ENCODE measurements around the gene TDRD12.

GRCh38 chr19:29716020-29716242 is 870 bp upstream of the C19orf12 start:
- RRBS: no CpG with 5 or more reads among the region's 1 CpG

- RRBS: no CpG with 5 or more reads among the region's 2 CpGs
Measured at GRCh38 chr19:29841707-29842071, 29.9 kb downstream of the CCNE1 start.

GRCh38 chr19:30226926-30227579 is 145.1 kb upstream of the ZNF536 start:
- RRBS: 3% methylated on average over 8 of the region's 34 CpGs

GRCh38 chr19:30360477-30360736 is 11.8 kb upstream of the ZNF536 start:
- RRBS: no CpG with 5 or more reads among the region's 9 CpGs

DNA sequence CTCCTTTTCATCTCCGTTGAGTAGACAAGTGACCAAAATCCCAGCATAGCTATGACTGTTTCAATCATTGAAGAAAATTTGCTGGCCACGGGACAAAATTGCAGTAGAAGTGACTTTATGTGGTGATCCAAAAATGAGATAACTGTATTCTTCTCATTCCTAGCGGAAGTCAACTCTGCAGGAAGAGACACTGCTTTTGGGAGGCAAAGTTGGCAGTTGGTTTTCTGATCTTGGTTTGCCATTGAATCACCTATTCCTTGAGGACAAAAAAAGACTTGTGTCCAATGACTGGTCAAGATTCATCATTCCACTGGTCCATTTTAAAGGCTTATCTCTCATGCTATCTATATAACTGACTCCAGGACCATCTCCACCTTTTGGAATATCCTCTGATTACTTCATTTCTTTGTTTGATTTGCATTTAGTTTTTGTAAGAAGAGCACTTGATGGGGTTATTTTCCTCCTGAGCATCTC is 454.3 kb downstream of the ZNF536 start:
- RRBS: no CpG with 5 or more reads among the region's 3 CpGs

DNA sequence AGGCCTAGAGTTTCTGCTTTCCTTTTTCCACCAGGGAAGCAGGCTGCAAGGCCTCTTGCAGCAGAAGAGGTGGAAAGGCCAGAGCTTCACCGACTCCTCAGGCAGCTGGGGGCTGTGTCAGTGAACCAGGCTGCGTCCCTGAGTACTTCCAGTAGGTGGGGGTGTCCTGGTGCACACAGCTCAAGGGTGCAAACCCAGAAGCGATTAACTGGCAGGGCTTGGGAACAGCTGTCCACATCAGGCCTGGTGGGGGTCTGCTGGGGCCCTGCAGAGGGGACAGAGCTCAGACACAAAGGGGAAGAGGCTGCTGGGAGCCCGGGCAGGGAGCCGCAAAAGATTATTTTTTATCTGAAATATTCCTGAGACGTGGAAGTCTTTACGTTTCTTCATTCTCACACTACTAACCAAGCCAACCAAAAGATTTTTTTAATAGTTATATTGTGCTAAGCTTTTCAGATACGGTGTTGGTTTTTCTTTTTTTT is 11.1 kb downstream of the TSHZ3 start:
- RRBS: no CpG with 5 or more reads among the region's 8 CpGs

DNA sequence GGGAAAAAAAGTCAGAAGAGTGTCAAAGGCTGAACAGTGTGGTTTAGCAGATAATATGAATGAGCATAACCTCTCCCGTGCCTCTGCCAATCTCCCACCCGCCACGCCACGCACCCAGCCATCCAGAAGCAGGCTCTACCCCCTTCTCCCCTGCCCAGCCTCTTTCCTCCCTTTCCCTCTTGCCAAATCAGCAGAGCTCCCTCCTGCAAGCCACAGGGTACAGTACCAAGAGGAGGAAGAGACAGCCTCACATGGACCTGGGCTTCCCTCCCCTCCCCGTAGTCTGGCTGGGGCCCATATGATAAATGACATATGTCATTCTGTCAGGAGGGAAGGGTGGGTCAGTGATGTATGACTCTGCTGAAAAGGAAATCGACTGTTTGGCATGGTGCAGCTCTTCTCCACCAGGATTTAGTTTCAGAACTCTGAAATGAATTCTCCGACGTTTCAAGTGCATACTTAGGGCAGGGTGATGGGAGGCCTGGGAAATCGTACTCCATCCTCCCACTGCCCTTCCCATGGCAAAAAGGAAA is 9.9 kb downstream of the TSHZ3 start:
- RRBS: no CpG with 5 or more reads among the region's 9 CpGs

- RRBS: no CpG with 5 or more reads among the region's 10 CpGs
Measured at GRCh38 chr19:31344386-31344866, 4.8 kb downstream of the TSHZ3 start.

- RRBS: no CpG with 5 or more reads among the region's 7 CpGs
Measured at GRCh38 chr19:31347473-31347980, 1.7 kb downstream of the TSHZ3 start.

DNA sequence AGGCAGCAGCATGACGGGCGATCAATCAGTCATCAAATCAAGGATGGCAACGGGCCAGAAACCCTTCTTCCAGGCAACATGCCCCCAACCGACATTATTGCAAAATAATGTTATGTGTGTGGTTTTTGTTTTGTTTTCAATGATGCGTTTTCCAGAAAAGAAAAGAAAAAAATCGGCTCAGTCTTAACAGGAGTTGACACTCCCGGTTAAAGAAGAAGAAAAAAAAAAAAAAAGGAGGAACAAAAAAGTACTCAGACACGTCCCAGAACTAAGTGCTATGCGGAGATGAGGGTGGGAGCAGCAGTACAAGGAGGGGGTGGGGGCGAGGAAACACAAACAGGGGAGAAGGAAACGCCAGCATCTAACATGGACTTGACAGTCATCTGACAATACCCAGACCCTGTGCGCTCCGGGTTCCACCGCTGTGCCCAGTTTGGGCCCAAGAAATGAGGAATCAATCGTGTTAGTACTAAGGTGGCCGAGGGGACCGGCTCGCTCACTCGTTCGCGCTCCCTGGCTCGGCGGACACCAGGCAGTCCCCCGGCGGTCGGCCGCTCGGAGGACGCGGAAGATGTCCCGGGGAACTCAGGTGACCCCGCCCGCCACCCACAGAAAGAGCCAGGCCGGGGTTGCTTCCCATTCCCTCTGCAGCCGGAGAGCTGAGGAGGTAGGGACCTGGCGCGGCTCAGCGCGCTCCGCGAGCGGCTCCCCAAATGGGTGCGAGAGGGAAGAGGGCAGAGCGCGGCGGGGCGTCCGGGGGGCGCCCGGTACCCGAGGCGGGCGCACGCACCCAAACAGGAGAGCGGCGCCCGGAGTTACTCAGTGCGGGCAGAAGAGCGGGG is 764 bp downstream of the TSHZ3 start:
- RRBS: 1% methylated on average over 35 of the region's 59 CpGs

DNA sequence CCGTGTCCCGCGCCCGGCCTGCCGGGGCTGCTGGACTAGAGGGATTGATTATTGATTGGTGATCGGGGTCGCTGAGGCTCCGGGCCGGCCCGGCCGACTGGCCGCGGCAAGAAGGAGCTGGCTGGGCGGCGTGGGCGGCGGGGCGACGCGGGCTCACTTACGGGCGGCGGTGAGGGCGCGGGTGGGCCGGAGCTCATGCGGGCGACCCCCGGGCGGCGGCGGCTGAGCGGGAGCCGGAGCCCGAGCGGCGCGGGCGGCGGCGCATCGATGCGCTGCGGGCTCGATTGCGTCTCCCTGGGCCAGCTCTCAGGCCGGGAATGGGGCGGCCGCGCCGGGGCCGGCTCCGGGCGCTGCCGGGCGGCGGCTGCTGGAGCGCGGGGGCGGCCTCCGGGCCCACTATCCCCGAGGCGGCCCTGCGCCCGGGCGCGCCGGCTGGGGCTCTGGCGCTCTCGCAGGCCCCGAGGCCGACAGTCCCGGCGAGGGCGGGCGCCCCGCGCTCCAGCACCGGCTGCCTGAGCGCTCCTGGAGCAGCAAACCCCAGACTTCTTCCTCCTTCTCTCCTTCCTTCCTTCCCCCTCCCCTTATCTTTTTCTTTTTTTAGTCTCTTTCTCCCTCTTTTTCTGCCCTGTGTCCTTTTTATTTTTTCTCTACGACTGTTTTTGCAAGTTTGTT is 1.5 kb upstream of the TSHZ3 start:
- RRBS: 2% methylated on average over 36 of the region's 81 CpGs

- RRBS: no CpG with 5 or more reads among the region's 8 CpGs
Measured at GRCh38 chr19:31968771-31969412, 376.5 kb upstream of the ZNF507 start.

DNA sequence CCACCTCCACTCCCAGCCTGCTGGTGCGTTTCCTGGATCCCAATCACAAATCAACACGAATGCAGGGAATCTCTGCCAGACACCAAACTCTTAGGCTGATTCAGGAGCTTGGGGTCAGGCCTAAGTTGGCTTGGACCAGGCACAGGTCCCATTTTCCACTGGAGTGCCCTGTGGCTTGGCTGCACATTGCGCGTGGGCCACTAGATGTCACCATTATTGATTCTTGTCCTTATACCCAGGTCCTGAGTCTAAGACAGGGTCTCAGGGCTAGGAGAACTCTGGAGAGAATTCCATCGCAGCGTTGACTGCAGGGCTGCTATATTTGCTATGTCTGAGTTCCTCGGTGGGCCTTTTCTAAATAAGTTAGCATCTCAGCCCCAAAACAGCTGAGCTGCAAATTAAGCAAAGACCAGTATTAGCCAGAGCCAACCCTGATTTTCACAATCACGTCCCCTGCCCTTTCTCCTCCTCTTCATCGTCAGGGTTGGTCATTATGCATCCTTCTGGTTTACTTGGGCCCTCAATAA is 5.1 kb upstream of the ZNF507 start:
- RRBS: no CpG with 5 or more reads among the region's 9 CpGs

DNA sequence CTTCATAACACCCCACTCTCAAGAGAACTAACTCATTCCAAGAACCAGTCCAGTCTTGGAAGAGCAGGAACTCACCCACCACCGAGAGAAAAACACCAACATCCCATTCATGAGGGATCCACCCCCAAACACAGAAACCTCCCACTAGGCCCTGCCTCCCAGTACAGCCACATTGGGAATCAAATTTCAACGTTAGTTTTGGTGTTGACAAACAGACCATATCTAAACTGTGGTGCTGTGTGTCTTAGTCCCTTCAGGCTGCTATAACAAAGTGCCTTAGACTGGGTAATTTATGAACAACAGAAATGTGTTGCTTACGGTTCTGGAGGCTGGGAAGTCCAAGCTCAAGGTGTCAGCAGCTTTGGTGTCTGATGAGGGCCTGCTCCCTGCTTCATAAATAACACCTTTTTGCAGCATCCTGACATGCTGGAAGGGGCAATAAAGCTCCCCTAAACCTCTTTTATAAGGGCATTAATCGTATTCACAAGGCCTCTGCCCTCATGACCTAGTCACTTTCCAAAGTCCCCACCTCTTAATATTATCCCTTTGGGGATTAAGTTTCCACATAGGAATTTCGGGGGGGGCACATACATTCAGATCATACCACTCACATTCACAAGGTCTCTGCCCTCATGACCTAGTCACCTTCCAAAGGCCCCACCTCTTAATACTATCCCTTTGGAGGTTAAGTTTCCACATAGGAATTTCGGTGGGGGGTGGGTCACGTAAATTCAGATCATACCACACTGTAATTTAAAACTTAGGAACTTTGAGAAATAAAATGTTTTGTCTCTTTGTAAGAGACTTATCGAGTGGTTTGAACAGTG is 27.4 kb downstream of the ZNF507 start:
- RRBS: no CpG with 5 or more reads among the region's 8 CpGs

GRCh38 chr19:32374968-32375590 is 29.7 kb downstream of the ZNF507 start:
- RRBS: no CpG with 5 or more reads among the region's 6 CpGs

DNA sequence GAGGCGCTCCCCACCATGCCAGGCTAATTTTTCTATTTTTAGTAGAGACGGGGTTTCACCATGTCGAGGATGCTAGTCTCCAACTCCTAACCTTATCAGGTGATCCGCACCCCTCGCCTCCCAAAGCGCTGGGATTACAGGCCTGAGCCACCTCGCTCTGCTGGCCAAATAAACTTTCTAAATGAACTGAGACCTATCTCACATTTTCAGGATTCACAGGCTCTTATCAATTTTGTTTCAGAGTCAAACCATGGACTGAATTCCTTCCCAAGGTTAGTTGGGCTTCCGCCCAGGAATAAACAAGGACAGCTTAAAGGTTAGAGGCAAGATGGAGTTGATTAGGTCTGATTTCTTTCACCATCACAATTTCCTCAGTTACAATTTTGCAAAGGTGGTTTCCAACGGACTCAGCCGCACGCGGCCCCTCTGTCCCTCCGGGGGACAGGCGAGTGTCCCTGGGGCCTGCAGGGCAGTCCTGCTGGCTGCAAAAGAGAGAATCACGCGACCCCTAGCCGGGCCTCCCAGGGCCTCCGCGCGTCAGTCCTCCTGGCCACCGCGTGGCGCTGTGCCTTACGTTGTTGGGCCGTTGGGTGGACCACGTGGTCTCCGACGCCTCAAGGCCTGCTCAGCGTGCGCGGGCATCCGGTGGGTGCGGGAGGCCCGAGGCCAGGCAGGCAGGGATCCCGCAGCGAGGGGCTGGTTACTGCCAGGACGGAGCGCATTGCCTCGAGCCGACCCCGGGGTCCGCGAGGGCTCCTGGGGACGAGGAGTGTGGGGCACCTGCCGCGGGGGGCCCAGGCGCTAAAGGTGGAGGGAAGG is at the start of gene TDRD12:
TDRD12 (plus strand) TSS at position 622 of the 819 bp plus-strand sequence.
- RRBS: 93% methylated on average over 13 of the region's 47 CpGs

- RRBS: no CpG with 5 or more reads among the region's 7 CpGs
Measured at GRCh38 chr19:32924216-32924881, 47.4 kb downstream of the CEP89 start.

- RRBS: no CpG with 5 or more reads among the region's 2 CpGs
Measured at GRCh38 chr19:33009430-33009674, 37.3 kb downstream of the FAAP24 start.

DNA sequence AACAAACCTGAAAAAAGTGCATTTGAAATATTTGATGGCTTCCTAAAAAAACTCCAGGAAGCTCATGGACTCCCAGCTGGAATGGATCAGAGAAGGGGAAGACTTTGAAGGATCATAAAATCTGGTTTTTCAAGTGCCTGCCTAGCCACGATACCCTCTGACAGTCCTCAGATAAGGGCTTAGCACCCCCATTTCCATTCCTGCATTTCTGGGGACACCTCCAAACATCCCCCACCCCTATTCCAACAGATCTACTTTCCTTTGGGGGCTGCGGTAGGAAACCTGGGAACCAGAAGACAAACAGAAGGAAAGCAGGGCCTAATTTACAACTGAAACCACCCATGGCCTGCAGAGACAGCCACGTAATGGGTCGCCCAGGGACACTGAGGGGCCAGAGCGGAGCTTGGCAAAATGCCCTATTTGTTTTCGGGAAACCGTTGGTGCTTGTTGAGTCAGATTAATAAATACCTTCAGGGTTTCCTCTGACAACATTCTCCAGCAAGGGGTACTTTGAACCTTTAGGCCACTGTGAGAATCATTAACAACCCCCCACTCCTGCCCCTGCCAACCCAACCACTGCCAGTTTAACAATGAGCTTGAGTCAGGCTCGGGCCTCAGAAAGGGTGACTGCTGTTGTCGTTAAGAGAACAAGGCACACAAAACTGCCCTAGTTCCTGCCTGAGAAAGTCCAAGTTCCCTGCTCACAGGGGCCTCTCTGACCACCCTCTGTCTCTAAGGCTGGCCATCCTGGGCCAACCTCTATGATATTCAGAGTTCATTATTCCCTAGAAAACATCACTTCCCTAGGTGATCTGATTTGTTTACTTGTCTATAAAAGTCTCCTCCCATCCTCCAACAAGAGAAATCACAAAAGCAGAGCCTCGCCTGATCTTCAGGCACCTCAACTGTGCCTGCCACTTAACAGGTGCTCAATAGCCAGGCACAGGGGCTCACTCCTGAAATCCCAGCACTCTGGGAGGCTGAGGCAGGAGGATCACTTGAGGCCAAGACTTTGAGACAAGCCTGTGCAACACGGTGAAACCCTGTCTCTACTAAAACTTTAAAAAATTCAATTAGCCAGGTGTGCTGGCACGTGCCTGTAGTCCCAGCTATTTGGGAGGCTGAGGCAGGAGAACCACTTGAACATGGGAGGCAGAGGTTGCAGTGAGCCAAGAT is 23.3 kb downstream of the RHPN2 start:
- RRBS: no CpG with 5 or more reads among the region's 12 CpGs

DNA sequence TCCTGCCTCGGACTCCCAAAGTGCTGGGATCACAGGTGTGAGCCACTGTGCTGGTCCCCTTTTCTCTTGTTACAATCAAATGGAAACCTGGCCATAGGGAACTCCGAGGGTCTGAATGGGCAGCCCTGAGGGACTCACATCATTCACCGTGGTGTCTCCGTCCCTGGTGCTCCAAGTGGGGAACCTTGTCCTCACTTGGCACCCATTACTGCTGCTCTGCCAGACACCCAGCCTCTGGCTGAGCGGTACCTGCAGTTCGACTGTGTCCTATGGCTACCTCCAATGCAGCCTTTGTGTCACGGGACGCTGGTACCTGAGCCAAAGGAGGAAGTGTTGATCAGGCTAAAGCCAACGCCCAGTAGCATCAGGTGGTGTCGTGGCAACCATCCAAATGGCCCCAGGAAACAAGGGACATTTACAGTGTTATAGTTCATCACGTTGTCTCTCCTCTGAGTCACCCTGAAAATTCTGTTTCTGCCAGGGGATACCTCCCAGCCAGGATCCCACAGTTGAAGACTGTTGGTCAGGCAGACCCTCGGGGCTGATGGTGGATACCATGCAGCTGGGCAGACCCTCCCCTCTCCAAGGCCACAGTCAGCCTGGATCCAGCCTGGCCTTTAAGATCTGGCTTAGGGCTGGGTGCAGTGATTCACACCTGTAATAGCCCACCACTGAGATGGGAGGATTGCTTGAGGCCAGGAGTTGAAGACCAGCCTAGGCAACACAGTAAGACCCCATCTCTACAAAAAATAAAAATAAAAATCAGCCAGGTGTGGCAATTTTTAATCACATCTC is 10.0 kb downstream of the RHPN2 start:
- RRBS: no CpG with 5 or more reads among the region's 12 CpGs

Measured in hTERT-HM (cell line).